Adrenal gland (tissue), 7 donors: ENCODE measurements around a stretch of chr3.

DNA sequence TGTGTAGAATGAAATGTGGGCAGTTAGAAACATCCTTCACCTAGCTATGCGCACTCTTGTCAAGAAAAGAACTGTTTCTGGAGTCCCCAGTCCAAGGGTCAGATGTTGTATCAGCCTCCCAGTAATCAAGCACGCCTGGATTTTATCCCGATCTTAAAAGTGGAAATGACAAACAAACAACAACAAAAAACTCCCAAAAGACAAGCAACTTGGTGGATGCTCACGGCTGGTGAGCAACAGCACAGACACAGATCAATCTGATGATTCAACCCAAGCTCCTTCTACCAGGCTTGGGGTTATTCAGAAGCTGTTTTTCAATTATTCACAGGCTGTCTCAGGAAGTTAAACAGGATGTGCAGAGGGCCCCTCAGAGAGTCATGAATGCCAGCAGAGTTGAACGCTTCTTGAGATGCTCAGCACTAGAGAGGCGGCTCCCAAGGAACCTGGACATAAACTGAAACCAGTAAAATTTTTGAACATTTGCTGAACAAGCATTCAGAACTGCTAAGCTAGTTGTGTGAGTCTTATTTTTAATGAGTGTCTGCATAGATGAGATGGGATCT lies 22.2 kb downstream of the LYZL4 start:
- PRO-cap, 3 experiments, result no peak in any of the 3 experiments
- RAMPAGE, long total RNA, 4 experiments, result no peak in any of the 4 experiments
- RRBS, result no CpG with 5 or more reads among the region's 6 CpGs

GRCh38 chr3:42504198-42504999 lies 2.0 kb downstream of the VIPR1 start:
- PRO-cap, 3 experiments, result no peak in any of the 3 experiments
- RAMPAGE, long total RNA, 4 experiments, result no peak in any of the 4 experiments
- RRBS, result no CpG with 5 or more reads among the region's 9 CpGs

GRCh38 chr3:42512881-42513523 lies 10.6 kb downstream of the VIPR1 start:
- PRO-cap, 3 experiments, result no peak in any of the 3 experiments
- RAMPAGE, long total RNA, 4 experiments, result no peak in any of the 4 experiments
- RRBS, result no CpG with 5 or more reads among the region's 3 CpGs

GRCh38 chr3:42532601-42533709 lies 30.5 kb downstream of the VIPR1 start:
- PRO-cap, 3 experiments, result no peak in any of the 3 experiments
- RAMPAGE, long total RNA, 4 experiments, result no peak in any of the 4 experiments
- RRBS, result no CpG with 5 or more reads among the region's 9 CpGs

DNA sequence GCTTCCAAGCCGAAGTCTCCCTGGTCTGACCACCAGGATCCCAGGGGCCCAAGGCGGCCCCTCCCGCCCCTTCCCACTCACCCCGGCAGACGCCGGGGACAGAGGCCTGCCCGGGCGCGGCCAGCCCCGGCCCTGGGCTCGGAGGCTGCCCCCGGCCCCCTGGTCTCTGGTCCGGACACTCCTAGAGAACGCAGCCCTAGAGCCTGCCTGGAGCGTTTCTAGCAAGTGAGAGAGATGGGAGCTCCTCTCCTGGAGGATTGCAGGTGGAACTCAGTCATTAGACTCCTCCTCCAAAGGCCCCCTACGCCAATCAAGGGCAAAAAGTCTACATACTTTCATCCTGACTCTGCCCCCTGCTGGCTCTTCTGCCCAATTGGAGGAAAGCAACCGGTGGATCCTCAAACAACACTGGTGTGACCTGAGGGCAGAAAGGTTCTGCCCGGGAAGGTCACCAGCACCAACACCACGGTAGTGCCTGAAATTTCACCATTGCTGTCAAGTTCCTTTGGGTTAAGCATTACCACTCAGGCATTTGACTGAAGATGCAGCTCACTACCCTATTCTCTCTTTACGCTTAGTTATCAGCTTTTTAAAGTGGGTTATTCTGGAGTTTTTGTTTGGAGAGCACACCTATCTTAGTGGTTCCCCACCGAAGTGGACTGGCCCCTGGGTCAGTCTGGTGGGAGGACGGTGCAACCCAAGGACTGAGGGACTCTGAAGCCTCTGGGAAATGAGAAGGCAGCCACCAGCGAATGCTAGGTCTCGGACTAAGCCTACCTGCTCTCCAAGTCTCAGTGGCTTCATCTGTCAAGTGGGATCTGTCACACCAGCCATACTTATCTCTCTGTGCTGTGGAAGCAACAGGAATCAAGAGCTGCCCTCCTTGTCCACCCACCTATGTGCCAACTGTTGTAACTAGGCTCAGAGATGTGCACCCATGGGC lies 34.1 kb downstream of the VIPR1 start:
- PRO-cap, 3 experiments, result peak in 1 of 3 experiments; most common plus-strand start position 199 of the sequence (in 1)
- RAMPAGE, long total RNA, 4 experiments, result no peak in any of the 4 experiments
- RRBS, result 23% methylated on average over 2 of the region's 24 CpGs

GRCh38 chr3:42555958-42556822 lies 25.6 kb downstream of the SEC22C start:
- PRO-cap, 3 experiments, result no peak in any of the 3 experiments
- RAMPAGE, long total RNA, 4 experiments, result no peak in any of the 4 experiments
- RRBS, result no CpG with 5 or more reads among the region's 6 CpGs

DNA sequence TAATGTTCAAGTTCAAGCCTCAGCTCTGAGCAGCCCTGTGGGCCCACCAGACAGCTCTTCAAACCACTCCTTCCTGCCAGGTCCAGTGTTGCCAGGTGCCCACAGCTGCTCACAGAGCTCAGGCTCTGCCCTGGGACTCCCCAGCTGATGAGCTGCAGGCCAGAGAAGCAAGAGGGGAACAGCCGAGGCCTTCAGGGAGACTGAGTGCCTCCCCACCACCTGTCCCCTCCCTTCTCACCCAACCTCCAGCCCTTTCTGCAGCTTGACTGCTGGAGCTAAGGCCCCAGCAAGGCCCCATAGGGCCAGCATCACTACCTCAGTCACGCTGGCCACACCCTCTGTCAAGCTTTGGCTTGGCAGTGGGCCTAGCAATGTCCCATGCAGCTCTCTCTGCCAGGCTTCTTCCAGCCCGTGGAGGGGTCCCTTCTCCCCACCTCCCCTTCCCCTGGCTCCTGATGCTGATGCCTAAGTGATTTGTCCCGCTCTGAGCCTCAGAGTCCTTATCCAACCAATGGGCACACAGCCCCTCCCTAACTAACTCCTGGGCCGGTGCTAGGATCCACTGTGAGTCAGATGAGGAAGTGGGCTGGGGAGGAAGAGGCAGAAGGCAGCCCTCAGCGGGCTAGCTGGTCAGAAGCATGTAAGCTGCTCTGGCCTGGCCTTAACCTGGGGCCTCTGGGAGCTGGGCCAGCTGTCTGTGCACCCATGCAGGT lies 1.0 kb upstream of the ZBTB47 start:
- PRO-cap, 3 experiments, result peak in 3 of 3 experiments; most common plus-strand start position 572 of the sequence (in 2); most common minus-strand start position 564 of the sequence (in 1)
- RAMPAGE, long total RNA, 4 experiments, result no peak in any of the 4 experiments
- RRBS, result no CpG with 5 or more reads among the region's 6 CpGs

DNA sequence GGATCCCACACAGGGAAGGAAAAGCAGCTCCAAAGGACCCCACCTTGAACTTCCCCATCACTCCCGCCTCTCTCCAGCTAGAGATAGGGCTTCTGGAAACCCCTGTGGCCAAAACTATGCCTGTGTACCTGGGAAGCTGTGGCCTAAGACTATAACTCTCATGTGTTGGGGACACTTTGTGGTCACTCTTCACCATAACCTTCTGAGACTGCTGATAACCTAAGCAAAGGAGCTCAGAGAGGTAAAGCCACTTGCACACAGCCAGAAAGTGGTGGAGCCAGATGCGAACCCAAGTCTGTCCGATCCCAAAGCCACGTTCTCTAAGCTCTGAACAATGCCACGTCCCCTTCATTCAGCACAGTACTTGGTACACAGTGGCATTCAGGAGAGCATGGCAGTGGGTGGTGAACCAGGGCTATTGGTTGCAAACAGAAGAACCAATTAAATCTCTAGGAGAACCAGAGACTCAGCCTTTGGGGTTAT lies 15.6 kb upstream of the KLHL40 start:
- PRO-cap, 3 experiments, result no peak in any of the 3 experiments
- RAMPAGE, long total RNA, 4 experiments, result no peak in any of the 4 experiments
- RRBS, result no CpG with 5 or more reads among the region's 5 CpGs

GRCh38 chr3:42846638-42847600 lies 28.8 kb downstream of the CYP8B1 start:
- PRO-cap, 3 experiments, result peak in 1 of 3 experiments; most common plus-strand start chr3:42847441 (in 1)
- RAMPAGE, long total RNA, 4 experiments, result no peak in any of the 4 experiments
- RRBS, result no CpG with 5 or more reads among the region's 5 CpGs

DNA sequence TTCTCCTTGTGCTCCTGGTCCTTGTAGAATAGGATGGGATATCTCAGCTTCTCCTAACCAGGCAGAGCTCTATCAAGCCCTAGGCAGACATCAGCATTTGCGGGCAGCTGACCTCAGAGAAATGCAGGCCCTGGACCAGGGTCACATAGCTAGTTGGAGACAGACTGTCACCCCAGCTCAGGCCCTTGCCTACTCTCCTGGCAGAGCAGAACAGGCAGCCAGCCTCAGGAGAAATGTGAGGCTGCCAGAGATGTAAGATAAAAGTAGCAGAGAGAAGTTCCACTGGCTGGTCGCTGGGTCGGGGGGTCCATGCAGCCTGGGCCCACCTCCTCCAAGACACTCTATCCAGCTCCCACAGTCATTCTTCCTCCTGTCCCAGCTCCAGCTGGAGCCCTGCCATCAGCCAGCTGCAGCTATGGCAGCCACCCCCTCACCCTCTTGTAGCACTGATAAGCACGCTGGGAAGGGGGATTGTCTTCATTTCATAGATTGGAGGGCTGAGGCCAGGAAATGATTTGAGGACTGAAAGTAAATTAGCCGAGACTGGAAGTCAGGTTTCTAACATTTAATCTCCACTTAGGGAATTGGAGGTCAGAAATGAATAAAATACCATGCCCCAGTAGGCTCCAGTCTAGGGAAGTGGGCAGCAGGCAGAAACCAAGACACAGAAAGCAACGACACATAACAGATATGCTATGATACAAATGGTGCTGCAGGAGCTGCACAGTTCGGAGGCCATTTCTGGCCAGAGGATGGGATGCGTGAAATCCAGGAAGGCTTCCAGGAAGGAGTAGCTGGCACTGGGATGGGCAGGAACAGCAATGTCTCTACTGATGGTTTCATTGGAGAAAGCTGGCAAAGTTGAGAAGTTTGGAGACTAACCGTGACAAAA lies 3.8 kb downstream of the CYP8B1 start:
- PRO-cap, 3 experiments, result no peak in any of the 3 experiments
- RAMPAGE, long total RNA, 4 experiments, result no peak in any of the 4 experiments
- RRBS, result no CpG with 5 or more reads among the region's 9 CpGs

GRCh38 chr3:42875122-42875684 lies 476 bp downstream of the CYP8B1 start:
- PRO-cap, 3 experiments, result no peak in any of the 3 experiments
- RAMPAGE, long total RNA, 4 experiments, result no peak in any of the 4 experiments
- RRBS, result no CpG with 5 or more reads among the region's 11 CpGs

- PRO-cap, 3 experiments, result no peak in any of the 3 experiments
- RAMPAGE, long total RNA, 4 experiments, result no peak in any of the 4 experiments
- RRBS, result no CpG with 5 or more reads among the region's 1 CpG
Observed at GRCh38 chr3:42876443-42876794, 740 bp upstream of the CYP8B1 start.

DNA sequence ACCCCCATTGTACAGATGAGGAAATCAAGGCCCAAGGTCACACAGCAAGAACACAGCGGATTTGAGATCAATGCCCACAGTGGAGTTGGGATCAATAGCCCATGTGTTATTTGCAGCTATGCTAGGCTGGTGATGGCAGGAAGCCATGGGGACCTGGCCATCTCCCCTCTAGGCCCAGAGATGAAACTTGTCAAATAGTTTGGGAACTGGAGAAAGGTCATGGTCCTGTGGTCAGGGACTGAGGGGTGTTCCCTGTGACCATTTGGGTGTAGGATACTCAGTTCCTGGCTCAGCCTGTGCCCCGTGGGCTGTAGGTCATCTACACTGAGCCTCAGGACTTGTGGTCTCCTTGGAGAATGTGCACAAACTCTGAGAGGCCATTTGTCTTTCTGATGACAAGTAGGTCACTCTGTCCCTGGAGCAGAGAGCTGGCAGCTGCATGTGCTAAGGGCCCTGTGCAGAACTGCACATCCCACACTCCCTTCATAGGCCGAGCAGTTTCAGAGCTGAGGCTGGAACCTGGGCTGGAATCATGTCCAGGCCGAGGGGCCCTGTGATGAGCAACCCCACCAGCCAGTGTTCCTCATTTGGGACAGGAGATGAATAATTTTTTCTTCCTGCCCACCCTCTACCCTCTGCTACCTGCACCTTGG lies 17.6 kb downstream of the GASK1A start:
- PRO-cap, 3 experiments, result peak in 1 of 3 experiments; most common plus-strand start position 503 of the sequence (in 1)
- RAMPAGE, long total RNA, 4 experiments, result no peak in any of the 4 experiments
- RRBS, result no CpG with 5 or more reads among the region's 4 CpGs

DNA sequence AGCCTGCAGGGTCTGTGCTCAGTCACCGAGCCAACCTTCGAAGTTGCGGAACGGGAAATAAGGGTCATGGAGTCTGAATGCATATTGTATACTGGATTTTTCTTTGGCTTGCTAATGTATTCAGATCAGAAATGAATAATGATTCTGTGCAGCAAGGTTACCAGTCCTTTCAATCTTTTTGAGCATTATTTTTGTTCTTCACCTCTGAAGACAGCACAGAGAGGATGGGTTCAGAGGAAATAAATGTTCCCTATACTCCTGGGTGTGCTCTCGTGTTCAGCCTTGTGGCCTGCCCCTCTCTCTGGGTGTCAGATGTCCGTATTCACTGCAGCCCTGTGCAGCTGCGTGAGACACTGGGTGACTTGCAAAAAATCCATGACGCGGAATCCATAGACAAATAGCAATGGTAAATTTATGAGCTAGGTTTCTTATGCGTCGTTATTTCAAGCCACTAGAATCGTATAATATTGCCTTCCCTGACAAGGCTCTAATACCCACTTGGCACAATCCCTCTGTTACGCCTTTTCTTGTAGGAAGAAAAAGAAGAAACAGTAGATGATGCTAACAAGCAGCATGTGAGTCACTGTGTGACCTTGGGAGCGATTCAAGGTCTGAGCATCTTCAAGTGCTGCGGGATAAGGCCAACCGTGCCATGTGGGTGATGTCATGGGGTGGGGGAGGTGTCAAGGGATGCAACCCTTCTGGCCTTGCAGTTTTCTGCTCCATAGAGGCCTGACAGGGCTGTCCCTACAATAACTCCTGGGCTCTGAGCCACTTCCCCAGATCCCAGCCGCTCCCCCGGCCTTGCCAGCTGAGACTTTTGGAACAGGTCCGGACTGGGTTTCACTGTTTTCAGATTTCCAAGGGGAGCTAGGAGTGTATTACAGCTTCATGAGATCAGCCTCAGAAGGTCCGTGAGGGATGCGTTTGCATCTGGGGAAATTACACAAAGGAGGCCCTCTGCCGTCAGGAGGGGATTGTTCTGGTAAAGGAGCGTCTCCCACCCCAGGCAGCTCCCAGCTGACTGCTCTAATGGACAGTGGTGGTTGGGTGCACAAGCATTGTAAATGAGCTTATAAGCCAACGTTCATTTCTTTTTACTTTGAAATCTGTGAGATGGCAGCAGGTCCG lies 47.5 kb upstream of the POMGNT2 start:
- PRO-cap, 3 experiments, result peak in 1 of 3 experiments; most common plus-strand start position 311 of the sequence (in 1); most common minus-strand start position 303 of the sequence (in 1)
- RAMPAGE, long total RNA, 4 experiments, result no peak in any of the 4 experiments
- RRBS, result no CpG with 5 or more reads among the region's 25 CpGs

GRCh38 chr3:43162850-43163347 lies 57.0 kb upstream of the POMGNT2 start:
- PRO-cap, 3 experiments, result no peak in any of the 3 experiments
- RAMPAGE, long total RNA, 4 experiments, result no peak in any of the 4 experiments
- RRBS, result no CpG with 5 or more reads among the region's 7 CpGs

GRCh38 chr3:43413454-43414293 lies 127.3 kb downstream of the SNRK start:
- PRO-cap, 3 experiments, result no peak in any of the 3 experiments
- RAMPAGE, long total RNA, 4 experiments, result no peak in any of the 4 experiments
- RRBS, result no CpG with 5 or more reads among the region's 8 CpGs

DNA sequence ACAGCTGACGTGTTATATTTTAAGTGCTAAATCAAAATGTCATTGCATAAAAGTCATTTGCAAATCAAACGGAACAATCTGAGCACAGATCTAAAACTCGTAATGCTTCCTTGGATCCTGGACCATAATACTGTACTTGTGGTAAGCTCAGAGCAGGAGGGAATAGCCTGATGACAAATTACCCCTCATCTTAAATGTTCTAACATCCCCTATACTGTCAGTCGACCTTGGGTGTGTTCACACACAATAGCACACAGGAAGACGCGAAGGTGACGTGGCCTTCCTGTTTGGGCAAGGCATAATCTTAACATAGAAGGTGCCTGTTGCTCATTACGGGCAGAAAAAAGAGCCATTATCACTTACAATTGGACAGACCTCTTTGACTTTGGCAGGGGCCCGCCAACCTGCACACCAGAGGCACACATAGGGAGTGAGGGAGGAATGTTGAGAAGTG lies 144.3 kb downstream of the ANO10 start:
- PRO-cap, 3 experiments, result peak in 1 of 3 experiments; most common plus-strand start position 330 of the sequence (in 1); most common minus-strand start position 164 of the sequence (in 1)
- RAMPAGE, long total RNA, 4 experiments, result no peak in any of the 4 experiments
- RRBS, result no CpG with 5 or more reads among the region's 9 CpGs

GRCh38 chr3:43565685-43566174 lies 56.1 kb downstream of the ANO10 start:
- PRO-cap, 3 experiments, result no peak in any of the 3 experiments
- RAMPAGE, long total RNA, 4 experiments, result no peak in any of the 4 experiments
- RRBS, result no CpG with 5 or more reads among the region's 21 CpGs

DNA sequence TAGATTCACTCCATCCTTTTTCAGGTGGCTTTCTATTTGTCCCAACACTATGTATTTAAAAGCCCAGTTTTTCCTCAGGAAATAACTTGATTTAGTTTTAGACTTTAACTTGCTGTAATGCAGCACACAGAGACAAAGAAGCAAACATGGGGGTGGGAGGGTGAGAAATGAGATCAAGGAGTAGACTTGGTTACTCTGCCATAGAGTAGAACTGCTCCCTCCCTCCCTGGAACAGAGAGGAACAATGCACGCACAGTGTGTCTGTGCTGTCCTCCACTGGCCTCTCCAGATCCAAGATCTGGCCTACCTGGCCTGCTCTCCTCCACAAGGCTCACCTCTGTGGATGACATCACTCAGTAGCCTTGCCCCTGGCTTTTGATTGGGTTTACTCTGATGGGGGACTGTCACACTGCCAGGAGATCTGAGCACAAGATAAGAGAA lies 22.4 kb upstream of the ANO10 start:
- PRO-cap, 3 experiments, result no peak in any of the 3 experiments
- RAMPAGE, long total RNA, 4 experiments, result no peak in any of the 4 experiments
- RRBS, result no CpG with 5 or more reads among the region's 1 CpG

DNA sequence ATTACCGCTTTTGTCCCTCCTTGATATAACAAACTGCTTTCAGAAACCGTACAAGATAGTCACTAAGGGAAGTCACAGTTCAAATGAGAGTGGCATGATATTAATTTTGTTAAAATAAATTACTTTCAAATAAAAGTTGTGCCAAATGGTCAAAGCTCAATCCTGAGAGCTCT lies 554 bp downstream of the TCAIM start:
- PRO-cap, 3 experiments, result no peak in any of the 3 experiments
- RAMPAGE, long total RNA, 4 experiments, result no peak in any of the 4 experiments
- RRBS, result no CpG with 5 or more reads among the region's 2 CpGs